Epithelial cell of prostate (primary cell): ENCODE measurements around the genes BTBD16 and PLEKHA1.

GRCh38 chr10:122140488-122141763, 130.2 kb upstream of the BTBD16 start:
- RRBS, result no CpG with 5 or more reads among the region's 21 CpGs

GRCh38 chr10:122271253-122271544, at the start of gene BTBD16:
Gene BTBD16, plus strand, starts transcription at chr10:122271296.
- RRBS, result no CpG with 5 or more reads among the region's 6 CpGs

DNA sequence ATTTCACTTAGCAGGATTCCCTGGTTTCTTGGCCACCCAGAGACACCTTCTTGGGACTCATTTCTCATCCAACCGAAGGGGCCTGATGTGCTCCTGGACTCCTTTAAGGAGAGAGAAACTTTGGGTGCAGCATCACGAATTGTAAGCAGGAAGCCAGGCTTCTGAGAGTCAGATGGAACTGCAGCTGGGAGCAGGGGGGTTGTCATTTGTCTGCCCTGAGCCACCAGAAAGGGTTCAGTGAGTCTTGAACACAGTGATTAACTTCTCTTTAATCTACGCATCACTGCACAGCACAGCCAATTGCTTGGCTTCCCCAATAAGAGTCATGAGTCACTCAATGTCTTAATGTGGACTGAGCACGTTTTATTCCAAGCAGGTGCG, 26.1 kb upstream of the PLEKHA1 start:
- RRBS, result no CpG with 5 or more reads among the region's 5 CpGs

DNA sequence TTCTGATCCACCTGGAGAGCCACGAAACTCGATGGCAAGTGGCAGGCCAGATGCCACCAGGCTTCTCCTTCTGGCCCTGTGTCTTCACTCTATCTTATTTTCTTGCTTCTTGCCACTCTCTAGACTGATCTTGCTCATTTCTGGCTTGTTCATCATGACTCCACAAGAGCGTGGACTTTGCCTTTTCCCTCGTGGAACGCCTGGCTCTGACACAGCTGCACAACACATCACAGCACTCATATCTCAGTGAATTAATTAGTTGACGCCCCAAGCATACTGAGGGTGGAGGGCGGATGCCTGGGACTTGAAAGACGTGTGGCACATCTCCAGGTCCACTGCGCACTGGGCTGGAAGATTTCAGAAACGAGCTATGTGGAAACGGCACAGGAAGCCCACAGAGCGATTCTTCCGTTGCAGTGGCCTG, 23.7 kb upstream of the PLEKHA1 start:
- RRBS, result no CpG with 5 or more reads among the region's 13 CpGs

GRCh38 chr10:122368575-122369155, 5.8 kb upstream of the PLEKHA1 start:
- RRBS, result no CpG with 5 or more reads among the region's 9 CpGs

GRCh38 chr10:122374515-122374604, 148 bp upstream of the PLEKHA1 start:
- RRBS, result under 1% methylated on average over 13 of the region's 15 CpGs

GRCh38 chr10:122374605-122375585, at the start of gene PLEKHA1:
Gene PLEKHA1, plus strand, starts transcription at chr10:122374708.
- RRBS, result under 1% methylated on average over 66 of the region's 126 CpGs

DNA sequence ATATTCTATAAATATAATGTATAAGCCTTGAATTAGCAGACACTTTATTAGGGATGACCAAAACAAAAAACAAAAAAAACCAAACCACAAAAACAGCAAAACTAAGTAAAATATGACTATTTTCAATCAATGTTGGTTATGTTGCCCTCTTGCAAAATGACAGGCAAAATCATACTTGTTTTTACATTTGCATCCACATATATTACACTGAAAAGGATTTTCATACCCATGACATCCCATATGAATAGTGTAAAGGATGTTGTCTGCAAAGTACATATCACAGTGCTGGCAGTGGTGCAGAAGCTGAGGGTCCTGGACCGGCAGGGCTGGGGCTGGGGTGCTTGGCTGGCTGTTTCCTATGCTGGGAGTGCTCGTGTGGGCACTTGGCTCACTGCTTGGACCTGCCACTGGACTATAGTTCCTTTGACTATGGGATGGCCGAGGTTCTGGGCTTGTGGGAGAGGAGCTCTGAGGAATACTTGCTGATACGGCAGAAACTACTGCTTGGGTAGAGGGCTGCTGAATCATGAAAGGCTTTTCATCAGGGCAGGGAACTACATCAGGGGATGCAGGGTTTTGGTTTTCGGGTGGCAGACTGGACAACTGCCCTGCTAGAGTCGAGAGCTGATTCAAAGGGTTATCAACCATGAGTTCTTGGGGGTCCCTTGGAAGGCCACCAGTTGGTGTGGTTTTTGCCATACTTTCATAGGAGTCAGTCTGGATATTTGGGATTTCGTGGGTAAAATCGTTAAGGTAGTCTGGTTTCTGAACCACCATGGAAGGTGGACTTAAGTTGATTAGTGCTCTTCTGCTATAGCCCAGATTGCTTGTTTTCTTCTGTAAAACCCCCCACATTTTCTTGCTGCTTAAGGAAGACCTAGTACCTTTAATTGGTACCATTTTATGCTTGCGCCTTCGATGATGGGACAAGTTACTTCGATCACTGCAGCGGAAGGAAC, 13.7 kb downstream of the PSTK start:
- RRBS, result no CpG with 5 or more reads among the region's 12 CpGs

DNA sequence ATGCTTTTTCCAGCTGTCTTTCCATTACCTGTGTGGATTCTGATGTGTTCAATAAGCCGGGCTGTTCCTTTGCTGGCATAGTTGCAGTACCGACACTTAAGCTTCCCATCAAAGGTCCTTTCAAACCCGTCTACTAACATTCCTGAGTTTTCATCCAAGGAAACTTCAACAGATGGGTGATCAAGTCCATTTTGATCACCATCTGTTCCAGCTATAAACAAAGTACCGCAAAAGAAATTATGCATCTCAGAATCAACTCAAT, 12.7 kb downstream of the IKZF5 start:
- RRBS, result no CpG with 5 or more reads among the region's 4 CpGs

- RRBS, result 0% methylated on average over 5 of the region's 55 CpGs
Measured at GRCh38 chr10:123154658-123155551, 703 bp downstream of the BUB3 start.

DNA sequence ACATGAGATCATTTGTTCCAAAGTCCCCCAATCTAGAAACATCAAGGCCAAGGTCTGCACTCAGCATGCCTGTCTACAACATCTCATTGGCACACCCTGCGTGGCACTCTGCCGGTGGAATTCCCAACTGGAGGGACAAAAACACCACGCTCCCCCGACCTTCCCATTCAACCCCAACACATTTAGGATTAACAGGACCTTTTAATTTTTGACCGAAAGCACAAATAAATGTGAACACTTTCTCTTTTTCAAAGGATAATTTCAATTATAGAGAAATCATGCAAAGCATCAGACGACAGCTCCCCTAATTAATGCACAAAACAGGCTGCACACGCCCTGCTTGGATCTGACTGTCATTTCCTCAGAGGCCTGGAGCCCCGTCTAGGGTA, 31.3 kb downstream of the CPXM2 start:
- RRBS, result no CpG with 5 or more reads among the region's 8 CpGs

DNA sequence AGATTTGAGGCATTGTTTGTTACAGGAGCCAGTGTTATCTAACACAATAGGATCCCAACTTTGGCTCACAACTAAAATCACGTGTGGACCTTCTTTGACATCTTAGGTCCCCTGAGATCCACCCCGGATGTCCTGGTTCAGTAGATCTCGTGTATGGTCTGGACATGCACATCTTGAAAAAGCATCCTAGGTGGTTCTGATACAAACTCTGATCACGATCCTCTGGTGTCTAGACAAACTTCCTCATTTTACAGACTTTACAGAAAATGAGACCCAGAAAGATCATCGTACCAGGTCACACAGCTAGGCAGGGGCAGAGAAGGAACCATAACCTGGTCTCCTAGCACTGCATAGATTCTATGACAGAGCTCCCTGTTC, 30.7 kb upstream of the CHST15 start:
- RRBS, result no CpG with 5 or more reads among the region's 5 CpGs

DNA sequence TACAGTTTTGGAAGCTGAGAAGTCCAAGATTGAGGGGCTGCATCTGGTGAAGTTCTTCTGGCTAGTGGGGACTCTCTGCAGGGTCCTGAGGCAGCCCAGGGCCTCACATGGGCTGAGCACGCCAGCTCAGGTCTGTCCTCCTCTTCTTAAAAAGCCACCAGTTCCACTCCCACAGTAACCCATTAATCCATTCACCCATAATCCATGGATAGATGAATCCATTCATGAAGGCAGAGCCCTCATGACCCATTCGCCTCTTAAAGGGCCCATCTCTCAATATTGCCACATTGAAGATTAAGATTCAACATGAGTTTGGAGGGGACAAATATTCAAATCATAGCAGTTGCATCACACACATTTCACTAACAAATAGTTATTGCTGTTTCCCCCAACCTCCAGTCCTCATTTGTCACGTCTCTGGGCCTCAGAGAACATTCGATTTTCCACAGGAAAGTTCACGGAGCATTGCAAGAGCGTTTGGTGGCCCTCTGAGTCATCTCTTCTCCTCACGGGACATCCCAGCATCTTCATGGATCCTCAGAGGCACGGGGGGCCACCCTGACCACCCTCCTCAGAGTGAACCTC, 50.2 kb upstream of the CHST15 start:
- RRBS, result no CpG with 5 or more reads among the region's 8 CpGs

- RRBS, result no CpG with 5 or more reads among the region's 10 CpGs
Measured at GRCh38 chr10:124144879-124145515, 51.6 kb upstream of the CHST15 start.

GRCh38 chr10:124151960-124152525, 58.6 kb upstream of the CHST15 start:
- RRBS, result no CpG with 5 or more reads among the region's 19 CpGs

GRCh38 chr10:124181993-124182503, 88.7 kb upstream of the CHST15 start:
- RRBS, result no CpG with 5 or more reads among the region's 15 CpGs

- RRBS, result no CpG with 5 or more reads among the region's 16 CpGs
Measured at GRCh38 chr10:124493391-124493880, 31.8 kb downstream of the LHPP start.

GRCh38 chr10:124535628-124536717, 74.3 kb downstream of the LHPP start:
- RRBS, result 65% methylated on average over 5 of the region's 21 CpGs

DNA sequence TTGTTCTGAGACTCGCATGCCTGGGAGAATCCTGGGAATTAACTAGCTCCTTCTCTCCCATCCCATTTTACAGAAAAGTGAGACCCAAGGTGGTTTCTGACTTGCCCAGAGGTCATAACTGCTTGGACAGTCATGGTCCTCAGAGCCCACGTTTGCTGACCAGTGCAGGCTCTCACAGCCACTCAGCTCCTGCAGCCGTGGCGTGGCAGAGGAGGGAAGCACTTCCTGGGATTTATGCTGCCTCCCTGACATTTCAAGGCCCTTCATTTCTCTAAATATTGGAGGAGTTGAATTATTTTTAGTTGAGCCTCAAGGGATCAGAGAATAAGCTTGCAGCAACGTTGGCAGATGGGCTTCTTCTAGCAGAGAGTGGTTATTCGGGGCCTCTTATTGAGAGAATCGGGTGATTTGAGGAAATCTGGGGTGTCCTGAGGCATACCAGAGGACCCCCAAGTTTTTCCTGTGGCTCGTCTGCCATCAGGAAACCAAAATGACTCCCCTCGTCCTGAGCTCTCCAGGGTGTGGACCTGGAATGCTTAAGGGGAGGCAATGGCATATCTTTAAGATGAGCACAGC, 77.1 kb downstream of the LHPP start:
- RRBS, result no CpG with 5 or more reads among the region's 9 CpGs

DNA sequence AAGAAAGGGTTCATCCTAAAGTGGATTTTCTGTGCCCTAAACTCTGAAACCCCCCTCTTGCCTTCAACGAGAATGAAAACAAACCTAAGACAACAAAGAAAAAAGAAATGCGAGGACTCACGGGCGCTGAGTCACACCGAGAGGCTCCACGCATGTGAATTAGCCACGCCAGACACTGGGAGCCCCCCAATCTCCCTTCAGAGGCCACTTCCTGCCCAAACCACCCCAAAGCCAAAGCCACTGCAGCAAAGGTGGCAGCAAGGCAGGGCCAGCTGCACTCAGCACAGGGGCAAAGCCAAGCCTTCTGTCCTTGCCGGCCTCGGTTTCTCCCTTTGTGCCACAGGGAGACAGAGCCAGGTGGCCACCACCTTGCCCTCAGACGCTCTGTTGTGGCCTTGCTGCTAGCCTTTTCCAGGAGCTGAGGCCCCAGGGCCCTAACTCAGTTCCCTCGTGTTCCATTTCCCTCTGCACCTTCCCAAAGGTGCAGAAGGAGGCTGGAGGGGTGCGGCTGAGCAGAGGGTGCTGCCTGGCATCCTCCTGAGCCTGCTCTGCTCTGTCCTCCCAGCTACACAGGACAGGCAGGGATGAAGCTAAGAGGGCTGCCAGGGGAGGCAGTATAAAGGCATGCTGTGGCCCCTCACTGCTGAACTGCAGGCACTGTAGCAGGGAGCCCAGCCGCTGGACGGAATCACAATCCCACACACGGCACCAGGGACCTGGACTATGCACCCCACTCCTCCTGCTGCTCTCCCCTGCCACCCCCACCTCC, 93.2 kb downstream of the FAM53B start:
- RRBS, result no CpG with 5 or more reads among the region's 15 CpGs